Sciatic nerve (tissue), 1 donor: ENCODE measurements around the gene PRKAR1B.

GRCh38 chr7:62797-63138, 129.6 kb upstream of the FAM20C start:
- PRO-cap, result no peak

- PRO-cap, result no peak
Measured at GRCh38 chr7:76748-77075, 115.7 kb upstream of the FAM20C start.

DNA sequence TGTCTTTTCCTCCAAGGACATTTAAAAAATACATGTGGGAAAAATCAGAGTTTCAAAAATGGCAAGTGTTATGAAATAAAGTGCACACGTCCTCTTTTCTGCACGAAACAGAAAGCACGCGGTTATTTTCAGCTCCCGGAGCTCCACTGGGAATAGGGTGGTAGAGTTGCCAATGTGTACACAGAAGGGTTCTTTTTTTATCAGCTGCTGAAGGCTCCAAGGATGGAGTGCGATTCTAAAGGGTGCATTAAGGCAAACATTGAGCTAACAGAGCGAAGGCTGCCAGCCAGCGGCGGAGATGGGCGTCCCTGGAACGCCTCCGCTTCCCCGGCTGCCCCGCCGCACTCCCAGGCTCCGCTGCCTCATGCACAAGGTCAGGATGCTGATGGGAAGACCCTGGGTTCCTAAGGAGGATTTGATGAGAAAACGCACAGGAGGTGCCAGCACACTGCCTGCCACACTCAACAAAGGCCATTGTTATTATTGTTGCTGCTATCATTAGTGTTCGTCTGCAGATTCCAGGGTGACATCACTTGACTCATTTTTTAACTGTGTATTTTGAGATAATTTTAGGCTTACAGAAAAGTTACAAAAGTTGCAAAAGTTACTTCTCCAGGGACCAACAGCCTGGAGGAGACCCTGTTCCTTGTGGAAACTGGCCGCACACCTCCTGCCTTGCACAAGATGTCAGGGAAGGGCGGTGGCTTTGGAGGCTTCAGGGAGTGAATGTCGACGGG, 62.5 kb upstream of the FAM20C start:
- PRO-cap, result no peak

DNA sequence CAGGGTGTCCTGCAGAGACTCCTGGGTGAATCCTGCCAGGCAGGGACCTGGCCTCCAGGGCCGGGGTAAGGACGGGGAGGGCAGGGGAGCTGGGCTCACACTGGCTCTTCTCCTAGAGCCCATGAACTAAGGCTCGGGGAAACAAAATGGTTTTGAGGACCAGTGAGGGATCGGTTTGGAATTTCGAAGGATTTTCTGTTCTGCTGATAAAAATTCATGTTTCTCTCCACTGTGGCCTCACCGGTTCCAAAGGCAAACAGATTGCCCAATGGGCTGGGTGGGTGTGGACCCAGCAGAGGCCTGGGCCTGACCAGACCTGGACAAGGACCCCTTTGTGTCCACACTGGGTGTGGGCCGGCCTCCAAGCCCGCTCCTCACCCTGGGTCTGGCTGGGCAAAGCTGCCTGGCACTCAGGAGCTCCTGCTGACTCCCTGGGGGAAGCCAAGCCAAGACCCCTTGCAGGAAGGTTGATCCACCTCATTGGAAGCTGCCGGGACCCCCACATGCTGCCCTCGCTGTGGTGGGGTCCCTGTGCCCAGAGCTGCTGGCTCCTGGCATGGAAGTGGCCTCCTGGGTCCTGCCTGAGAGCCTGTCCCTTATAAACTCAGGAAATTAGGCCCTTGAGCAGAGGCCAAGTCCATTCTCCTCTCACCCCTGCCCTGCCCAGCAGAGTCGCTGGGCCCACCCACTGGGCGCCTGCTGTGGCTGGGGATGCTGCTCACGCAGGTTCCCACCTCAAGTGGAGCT, 27.5 kb downstream of the FAM20C start:
- PRO-cap, result no peak

- PRO-cap, result no peak
Measured at GRCh38 chr7:220399-220937, 28.1 kb downstream of the FAM20C start.

DNA sequence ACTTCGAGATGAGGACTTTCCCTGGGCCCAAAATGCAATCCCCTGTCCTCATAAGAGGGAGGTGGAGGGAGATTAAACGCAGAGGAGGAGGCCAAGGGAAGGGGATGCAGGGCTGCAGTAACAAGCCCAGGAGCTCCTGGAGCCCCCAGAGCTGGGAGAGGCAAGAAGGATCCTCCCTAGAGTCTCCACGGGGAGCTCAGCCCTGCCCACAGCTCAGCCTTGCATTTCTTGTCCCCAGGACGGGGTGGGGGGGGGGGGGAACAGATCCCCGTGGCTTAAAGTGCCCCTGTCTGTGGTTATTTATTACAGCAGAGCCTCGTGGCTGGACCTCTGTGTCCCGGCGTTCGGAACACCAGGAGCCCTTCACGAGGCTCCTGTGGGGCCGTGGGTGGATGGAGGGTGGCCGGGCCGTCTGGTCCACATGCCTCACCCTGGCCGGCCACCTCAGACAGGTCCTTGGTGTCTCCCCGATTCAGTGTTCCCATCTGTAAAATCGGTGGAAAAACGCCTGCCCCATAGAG, 37.8 kb downstream of the FAM20C start:
- PRO-cap, result no peak

- PRO-cap, result no peak
Measured at GRCh38 chr7:251056-251353, 39.0 kb upstream of the FOXL3 start.

GRCh38 chr7:266150-266572, 23.8 kb upstream of the FOXL3 start:
- PRO-cap, result no peak

DNA sequence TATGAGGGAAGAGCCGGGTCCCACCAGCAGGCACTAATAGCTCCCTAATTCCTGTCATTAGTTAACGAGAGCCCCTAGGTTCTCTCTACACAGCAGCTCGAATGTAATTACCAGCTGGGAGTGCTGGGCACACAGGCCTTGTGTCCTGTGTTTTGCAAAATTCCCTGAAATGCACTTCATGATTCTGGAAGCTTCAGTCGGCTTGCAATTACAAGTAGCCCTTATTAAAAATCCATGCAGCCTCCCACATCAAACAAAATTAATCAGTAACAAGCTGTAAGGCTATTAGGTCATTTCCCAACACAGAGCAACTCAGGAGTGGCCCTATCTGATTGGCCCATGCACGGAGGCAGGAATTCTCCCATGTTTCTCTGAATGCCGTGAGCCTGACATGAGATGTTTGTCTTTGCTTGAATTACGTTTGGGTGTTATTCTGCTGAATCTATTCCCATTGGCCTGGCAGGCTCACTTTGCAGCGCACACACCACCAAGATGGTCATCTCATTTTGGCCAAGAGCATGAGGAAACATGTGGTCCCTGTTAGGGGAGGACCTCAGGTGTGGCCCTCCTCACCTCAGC, 36.8 kb downstream of the FOXL3 start:
- PRO-cap, result no peak

DNA sequence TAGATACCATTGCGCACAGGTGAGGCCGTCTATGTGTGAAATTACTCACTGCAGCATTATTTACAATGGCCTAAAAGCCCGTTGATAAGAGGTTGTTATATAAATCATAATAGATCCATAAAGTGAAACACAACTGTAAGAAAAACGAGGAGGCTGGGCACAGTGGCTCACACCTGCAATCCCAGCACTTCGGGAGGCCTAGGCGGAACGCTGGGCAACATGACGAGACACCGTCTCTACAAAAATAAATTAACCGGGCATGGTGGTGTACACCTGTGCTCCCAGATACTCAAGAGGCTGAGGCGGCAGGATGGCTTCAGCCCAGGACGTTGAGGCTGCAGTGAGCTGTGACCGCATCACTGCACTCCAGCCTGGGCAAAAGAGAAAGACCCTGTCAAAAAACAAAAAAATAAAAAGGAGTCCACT, 40.0 kb downstream of the FOXL3 start:
- PRO-cap, result no peak

DNA sequence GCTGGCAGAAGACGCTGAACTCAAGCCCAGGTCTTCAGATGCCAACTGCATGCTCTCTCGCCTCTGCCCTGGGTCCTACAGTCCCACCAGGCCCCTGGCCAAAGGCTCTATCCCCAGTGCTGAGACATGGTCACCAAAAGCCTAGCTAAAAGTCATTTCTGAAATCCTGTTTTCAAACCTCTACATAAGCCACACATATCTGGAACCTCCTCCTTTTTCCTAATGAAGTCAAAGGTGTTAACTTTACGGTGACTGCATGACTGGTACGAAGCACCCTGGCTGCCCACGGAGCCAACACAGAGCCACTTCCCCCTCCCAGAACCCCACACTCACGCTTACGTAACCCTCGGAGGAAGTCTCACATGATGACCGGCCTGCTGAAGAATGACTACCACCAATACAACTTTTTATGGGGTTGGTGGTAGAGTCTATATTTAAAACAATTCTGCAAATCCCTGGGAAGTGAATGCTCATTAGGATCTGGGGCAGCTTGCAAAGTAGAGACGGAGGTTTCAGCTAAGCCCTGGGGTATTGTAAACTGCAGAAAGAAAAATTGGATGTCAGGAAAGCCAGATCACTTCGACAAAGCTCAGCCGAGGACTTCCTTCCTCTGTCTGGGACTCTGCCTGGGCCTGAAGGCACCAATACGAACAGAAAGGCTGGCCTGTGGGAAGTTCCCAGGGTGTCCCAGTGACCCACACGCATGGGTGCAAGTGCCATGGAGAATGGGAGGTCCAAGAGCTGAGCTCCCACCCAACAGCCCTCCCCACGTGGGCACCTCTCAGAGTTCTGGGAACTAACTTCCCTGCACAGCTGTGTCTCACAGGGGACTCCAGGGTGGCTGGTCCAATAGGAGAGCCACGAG, 50.8 kb downstream of the PDGFA start:
- PRO-cap, result no peak

DNA sequence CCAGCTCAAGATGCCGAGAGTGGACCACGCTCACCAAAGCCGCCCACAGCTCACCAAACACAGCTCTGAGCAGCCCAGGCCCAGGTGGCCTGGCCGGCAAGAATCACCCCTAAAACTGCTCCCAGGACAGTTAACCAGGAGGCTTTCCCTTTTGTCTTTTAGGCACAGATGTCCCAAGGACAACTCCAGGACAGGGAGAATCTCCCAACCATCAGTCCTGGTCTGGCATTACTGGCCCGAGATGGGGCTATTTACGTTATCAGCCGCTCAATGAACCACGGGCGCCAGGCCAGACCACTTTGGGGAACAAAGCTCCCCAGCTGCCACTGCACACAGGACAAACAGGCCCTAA, 5.2 kb downstream of the PDGFA start:
- PRO-cap, result no peak

DNA sequence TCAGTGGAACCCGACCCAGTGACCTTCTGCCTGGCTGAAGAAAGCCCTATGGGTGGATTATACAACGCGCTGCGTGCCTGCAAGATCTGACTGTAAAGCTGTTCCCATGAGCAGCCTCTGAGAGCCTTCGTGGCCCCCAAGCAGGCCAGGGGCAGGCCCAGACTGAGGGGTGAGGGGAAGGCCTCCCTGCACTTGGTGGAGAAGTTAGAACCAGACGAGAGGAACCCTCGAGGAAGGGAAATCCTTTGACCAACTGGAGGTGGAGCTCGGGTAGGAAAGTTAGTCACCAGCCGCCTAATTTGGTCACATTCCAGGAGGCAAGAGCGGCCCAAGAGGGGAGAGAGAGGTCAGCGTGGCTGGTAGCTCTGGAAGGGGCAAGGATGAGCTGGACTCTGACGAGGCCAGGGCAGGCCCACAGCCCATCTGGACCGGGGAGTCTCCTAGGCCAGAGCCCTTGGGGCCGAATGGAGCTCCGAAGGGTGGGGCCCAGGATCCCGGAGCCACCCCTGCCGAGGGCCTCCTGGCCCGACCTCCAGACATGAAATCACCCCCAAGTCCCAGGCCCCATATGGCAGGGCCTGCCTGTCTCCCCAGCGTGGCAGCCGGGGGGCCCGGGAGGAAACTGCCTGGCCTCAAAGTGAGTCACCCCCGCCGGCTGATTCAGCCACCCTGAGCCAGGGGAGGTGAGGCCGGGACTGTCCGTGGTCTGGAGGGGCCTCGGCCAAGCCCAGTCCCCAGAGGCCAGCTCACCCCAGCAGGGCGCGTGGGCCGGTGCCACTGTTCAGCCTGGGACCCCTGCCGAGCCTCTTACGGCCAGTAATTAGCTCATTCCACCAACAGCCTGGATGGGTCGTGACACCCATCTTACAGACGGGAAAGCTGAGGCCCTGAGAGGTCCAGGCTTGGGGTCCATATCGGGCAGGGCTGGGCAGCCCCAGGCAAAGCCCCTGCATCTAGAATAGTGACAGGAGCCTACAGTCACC, 23.4 kb upstream of the PDGFA start:
- PRO-cap, result no peak

GRCh38 chr7:566060-566722, 46.5 kb upstream of the PDGFA start:
- PRO-cap, result no peak

DNA sequence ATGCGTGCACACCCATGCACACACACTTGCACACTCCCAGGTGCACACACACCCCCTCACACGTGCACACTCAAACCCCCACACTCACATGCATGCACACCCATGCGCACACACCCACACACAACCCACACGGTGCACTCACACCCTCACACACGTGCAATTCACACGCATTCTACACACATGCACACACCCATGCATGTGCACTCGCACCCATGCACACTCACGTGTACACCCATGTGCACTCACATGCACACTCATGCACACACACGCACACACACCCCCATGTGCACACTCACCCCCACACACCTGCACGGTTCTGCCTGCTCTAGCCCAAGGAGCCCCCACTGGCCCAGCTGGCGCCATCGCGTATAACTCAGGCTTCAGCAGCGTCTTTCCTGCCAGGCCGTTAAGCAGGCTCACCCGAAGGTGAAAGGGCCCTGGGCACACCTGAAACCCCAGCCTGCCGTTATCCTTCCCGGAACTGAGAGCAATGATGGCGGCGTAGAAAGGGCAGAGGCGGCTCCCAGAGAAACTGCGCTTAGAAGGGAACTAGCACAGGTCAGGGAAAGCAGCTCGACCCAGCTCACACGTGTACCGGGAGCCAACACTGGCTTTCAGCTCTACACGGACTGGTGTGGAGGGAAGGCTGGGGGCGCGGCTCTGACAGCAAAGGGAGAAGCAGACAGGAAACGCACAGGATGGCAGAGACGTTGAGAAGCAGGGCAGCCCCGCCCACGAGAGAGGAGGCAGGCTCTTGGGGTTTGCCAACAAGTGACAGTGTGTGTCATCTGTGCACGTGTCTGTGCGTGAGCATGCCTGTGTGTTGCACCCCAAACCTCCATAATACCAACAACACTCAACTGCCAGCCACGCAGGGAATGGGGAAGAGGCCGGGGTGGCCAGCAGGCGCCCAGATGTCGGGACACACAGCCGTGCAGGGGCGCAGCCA, 64.2 kb upstream of the PDGFA start:
- PRO-cap, result no peak

DNA sequence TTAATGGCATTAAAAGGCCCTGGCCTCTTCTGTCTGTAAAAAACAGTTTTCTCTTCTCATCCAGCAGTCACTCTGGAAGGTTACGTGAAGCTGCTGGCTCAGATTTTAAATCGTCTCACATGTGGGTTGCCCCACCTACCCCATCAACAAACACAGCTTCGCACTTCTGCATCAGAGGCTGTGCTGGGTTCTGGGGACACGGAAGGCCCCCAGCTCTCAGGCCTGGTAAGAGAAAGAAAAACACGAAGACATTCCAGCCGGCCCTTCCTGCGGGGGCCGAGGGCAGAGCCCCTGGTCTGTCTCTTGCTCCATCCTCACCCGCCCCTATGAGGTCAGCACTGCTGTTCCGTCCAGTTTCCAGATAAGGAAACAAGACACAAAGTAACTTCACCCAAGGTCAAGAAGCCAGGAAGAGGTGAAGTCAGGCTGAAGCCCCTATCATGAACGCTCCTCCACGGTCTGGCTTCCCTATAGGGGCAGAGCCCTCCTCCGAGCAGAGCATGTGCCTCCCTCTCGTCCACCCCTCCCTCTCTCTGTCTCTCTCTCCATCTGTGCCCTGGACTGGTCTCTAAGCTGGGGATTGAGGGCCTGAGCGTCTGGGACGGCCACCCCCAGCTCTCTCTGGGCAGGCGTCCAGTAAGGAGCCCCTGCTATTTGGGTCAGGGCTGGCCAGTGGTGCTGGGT, 91.2 kb upstream of the PDGFA start:
- PRO-cap, result bidirectional peak, plus-strand start at position 174 of the sequence, minus-strand start at position 74 of the sequence; bidirectional peak, plus-strand start at position 571 of the sequence, minus-strand start at position 328 of the sequence

DNA sequence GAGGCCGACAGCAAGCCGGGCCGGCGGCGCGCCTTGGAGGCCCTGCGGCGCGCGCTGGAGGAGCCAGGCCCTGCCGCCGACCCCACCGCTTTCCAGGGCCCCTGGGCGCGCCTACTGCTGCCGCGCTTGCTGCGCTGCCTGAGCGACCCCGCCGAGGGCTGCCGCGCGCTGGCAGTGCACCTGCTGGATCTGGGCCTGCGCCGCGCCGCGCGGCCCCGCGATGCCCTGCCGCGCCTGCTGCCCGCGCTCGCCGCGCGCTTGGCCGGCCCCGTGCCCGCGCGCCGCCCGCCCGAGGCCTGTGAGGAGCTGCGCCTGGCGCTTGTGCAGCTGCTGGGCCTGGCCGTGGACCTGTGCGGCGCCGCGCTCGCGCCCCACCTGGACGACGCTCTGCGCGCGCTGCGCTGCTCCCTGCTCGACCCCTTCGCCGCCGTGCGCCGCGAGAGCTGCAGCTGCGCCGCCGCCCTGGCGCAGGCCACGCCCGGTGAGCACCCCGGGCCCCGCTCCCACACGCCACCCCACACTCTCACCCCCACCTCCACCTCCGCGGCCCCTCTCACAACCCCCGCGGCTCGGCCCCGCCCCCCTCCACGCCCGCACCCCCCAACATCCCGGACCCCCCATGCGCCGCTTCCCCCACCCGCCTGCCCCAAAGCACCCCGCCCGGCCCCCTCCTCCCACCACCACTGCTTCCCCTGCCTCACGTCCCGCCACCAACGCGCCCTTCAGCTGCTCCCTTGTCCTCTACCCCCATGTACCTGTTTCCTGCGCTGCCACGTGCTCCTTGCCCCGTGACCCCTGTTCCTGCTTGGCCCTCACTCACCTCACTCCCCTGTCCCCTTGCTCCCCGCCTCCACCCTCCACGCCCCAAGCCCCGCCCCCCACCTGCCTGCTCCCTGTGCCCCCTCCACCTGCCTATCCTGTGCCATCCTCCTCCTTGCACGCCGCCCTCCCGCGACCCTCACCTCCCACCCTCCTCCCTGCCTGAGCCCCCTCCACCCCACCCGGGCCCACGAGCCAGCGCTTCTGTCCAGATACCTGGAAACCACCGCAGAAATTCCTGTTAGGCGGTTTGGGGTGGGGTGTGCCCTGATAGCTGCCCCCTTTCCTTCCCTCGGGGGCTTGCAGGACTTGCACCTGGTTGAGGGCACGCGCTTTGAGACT, at the start of gene PRKAR1B:
TSS of gene PRKAR1B (minus strand) at position 447 of the 1,161 bp plus-strand sequence.
- PRO-cap, result bidirectional peak, plus-strand start at position 523 of the sequence, minus-strand start at position 377 of the sequence

DNA sequence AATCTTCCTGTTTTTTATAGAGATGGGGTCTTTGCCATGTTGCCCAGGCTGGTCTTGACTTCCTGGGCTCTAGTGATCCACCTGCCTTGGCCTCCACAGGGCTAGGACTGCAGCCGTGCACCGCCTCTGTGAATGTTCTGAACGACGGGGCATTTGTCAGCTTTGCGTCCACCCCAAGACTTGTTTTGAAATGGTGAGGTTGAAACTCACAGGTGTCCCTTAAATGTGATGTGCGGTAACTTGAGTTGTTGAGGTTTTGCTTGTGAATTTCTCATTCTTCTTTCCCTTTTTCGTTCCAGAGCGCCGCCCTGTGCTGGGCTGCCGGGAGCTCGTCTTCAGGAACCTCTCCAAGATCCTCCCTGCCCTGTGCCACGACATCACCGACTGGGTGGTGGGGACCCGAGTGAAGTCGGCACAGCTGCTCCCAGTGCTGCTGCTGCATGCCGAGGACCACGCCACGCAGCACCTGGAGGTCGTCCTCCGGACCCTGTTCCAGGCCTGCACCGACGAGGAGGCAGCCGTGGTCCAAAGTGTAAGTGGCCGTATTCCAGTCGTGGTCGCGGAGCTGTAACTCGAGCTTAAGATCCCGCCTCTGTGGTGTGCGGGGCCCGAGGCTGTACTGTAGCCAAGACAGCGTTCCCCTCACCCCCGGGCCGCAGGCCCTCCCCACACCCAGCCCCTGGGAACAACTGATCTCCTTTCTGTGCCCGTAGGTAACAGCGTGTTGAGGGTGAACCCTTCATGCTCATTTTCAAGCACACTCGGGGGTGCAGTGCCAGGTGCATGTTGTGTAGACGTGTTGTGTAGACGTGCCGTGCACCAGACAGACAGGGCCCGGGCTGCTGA, 27.4 kb upstream of the PRKAR1B start:
- PRO-cap, result no peak

DNA sequence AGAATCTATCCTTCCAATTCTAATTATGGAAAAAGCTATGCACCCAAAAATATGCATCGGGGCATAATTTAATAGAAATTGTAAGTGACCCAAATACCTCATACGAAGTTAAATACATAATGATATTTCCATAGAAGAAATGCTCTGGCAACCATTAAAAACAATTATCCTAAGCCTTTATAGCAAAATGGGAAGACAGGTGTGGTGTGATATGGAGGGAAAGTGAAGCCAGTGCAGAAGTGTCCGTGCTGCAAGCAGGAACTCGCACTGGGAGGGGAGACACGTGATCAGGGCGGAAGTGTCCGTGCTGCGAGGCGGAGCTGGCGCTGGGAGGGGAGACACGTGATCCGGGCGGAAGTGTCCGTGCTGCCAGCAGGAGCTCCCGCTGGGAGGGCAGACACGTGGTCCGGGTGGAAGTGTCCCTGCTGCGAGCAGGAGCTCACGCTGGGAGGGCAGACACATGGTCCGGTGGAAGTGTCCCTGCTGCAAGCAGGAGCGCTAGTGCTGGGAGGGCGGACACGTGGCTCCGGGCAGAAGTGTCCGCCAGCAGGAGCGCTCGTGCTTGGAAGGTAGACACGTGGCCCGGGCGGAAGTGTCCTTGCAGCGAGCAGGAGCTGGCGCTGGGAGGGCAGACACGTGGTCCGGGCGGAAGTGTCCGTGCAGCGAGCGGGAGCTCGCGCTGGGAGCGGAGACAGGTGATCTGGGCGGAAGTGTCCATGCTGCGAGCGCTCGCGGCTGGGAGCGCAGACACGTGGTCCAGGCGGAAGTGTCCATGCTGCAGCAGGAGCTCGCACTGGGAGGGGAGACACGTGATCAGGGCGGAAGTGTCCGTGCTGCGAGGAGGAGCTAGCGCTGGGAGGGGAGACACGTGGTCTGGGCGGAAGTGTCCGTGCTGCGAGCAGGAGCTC, 40.6 kb upstream of the PRKAR1B start:
- PRO-cap, result no peak

DNA sequence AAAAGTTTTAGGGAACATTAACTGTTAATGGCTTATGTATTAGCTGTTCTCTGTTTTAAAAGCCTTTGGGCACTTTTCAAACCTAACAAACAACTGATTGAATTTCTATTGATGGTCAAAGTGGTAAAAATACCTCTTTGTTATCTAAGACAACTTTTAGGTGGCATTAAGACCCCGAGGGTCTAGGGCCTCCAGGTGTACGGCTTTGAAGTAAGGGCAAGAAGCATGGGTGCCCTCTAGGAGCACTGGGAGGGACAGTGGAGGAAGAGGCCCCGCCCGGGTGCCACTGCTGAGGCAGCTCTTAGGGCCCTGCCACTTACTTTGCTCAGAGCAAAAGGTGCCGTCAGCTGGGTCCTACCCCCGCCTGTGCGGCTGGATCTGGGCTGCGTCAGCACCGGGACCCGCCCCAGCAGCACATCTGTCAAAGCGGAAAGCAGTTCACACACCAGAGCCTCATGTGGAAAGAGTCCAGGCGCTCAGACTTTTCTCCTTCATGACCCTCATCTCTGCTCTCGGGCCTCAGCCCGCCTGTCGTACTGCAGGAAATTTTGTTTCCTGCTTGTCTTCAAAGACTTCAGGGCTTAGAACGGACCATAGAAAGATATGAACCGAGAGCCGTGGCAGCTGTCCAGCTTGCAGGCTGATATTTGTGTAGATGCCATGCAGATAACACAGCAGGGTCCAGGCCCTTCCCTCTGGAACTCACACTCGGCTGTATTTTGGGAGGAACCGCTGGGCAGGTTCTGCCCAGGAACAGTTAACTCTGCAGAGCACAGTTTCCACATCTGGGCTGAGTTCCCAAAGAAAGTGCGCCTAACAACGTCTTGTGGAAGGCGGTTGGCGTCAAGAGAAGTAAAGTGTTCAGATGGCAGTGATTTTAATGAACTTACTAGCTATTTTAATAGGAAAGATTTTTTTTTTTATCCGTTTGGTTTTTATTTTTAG, 44.2 kb upstream of the PRKAR1B start:
- PRO-cap, result no peak